H1 (cell line): ENCODE measurements around a stretch of chr18.

DNA sequence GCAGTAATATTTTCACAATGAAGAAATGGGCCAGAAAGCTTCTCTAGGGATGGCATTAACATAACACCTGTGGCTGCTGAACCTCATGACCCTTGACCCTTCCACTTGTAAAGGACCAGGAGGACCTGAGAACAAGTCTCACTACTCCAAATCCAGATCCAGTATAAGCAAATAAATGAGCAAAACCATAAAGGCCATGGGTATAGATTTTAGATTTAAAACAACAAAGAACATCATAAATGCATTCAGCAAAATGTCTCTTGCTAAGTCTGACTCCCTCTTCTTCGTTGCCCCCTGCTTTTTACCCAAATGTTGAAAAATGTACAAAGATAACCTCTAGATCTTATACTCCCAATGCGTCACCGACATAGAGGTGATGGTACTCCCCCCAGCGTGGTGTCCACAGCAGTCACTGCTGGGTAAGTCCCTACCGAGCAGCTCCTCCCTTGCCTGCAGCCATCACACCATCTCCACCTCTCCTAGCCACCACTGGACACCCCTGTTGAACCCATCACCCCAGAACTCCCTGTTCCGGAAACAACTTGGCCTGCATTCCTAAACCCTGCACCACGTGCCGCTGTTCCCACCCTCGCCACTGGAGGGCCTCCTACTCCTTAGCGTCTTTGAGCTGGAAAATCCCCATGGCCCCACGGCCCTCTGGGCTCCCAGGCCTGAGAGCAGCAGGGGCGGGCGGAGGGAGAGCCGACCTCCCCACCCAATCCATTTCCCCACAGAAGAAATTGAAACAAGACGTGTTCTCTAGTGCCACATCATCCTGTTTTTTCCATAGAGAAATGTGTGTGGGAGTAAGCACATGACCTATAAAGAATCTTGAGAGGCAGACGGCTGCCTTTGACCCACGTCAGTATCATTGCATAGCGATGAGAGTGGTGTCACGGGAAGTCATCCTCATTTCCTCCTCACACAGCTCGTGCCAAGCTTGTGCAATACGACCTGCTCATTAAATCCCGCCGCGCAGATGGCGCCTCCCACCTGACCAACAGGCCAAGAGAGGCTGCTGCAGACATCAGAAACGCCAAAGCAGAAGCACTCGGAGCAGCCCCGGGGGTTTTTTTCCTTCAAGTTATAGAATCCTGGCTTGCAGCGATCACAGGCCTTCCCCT lies 79.4 kb downstream of the LAMA1 start:
- RRBS: no CpG with 5 or more reads among the region's 29 CpGs
CAGE:
- cytosol, long polyA plus RNA: no peak
- long polyA plus RNA: no peak
- nucleus, long polyA plus RNA: no peak

- RRBS: no CpG with 5 or more reads among the region's 9 CpGs
CAGE:
- cytosol, long polyA plus RNA: no peak
- long polyA plus RNA: no peak
- nucleus, long polyA plus RNA: no peak
Observed at GRCh38 chr18:7688080-7688752, 121.1 kb downstream of the PTPRM start.

DNA sequence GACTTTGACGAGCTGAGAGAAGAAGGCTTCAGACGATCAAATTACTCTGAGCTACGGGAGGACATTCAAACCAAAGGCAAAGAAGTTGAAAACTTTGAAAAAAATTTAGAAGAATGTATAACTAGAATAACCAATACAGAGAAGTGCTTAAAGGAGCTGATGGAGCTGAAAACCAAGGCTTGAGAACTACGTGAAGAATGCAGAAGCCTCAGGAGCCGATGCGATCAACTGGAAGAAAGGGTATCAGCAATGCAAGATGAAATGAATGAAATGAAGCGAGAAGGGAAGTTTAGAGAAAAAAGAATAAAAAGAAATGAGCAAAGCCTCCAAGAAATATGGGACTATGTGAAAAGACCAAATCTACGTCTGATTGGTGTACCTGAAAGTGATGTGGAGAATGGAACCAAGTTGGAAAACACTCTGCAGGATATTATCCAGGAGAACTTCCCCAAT lies 400.4 kb downstream of the PTPRM start:
- RRBS: no CpG with 5 or more reads among the region's 8 CpGs
CAGE:
- cytosol, long polyA plus RNA: no peak
- long polyA plus RNA: no peak
- nucleus, long polyA plus RNA: no peak

DNA sequence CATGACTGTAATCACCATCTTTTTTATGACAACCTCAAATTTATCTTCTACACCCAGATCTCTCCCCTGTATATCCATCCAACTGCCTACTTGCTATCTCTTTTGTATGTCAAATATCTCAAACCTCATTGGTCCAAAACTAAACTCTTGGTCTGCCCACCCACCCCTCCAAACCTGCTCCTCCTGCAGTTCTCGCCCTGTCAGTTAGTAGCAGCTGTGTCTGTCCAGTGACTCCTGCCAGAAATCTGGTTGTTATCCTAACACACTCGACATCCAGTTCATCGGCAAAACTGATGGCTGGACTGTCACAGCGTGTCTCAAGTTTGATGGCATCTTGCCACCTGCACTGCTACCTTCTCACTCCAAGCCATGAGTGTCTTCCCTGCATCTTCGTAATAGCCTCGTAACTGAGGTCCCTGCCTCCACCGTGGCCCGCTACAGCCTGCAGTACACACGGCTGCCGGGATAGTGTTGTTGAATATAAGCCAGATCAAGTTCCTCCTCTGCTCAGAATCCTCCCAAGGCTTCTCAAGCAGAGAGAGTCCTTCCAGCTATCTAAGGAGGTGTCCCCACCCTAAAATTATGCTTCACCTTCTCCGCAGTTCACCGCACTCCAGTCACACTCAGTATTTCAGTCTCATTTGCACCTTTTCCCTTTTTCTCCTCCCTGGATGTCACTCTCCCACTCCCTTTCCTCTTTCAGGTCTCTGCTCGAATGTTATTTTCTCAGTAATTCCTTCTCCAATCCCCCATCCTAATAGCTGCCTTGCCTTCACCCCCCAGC lies 470.0 kb upstream of the RAB12 start:
- RRBS: no CpG with 5 or more reads among the region's 13 CpGs
CAGE:
- cytosol, long polyA plus RNA: no peak
- long polyA plus RNA: no peak
- nucleus, long polyA plus RNA: no peak

DNA sequence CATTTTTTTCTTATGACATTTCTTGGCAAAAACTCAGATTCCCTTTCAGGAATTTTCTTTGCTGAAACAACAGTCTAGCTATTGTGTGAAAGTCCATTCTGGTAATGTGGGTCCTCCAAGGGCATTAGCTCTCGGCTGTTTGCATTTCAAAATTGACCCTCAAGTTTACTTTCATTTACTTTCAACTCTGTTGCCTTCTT lies 325.3 kb upstream of the RAB12 start:
- RRBS: no CpG with 5 or more reads among the region's 1 CpG
CAGE:
- cytosol, long polyA plus RNA: no peak
- long polyA plus RNA: no peak
- nucleus, long polyA plus RNA: no peak

GRCh38 chr18:8341335-8341819 lies 267.9 kb upstream of the RAB12 start:
- RRBS: no CpG with 5 or more reads among the region's 5 CpGs
CAGE:
- cytosol, long polyA plus RNA: no peak
- long polyA plus RNA: no peak
- nucleus, long polyA plus RNA: no peak

DNA sequence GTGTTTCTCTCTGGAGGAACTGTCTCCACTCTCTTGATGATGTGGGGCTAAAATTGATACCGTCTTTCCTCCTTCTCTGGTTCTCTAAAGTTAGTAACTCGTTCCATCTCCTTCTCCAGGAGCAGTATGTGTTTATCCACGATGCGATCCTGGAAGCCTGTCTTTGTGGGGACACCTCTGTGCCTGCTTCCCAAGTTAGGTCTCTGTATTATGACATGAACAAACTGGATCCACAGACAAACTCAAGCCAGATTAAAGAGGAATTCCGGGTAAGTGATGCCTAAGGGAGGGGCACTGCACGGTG lies 231.1 kb upstream of the RAB12 start:
- RRBS: no CpG with 5 or more reads among the region's 6 CpGs
CAGE:
- cytosol, long polyA plus RNA: no peak
- long polyA plus RNA: no peak
- nucleus, long polyA plus RNA: no peak

DNA sequence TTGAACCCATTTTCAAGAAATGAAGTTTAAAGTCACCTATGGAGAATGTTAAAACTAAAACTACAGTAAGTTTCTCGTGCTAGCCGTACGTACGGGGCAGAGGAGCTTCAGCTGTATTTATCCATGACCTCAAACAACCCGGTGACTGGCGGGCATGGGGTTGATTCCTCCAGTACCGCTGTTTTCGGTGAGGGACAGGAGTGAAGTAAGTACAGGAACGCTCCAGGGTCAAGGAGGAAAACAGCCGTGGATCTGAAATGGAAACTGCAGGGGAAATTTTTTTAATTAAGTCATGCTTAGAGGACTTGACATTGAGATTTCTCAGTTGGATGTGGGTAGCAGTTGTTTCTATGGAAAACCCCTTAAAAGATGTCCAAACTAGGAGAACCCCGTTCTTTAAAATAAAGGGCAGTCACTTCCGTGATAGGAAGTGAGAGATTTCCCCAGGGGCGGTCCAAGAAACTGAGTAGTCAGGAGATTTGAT lies 1.2 kb downstream of the RAB12 start:
- RRBS: no CpG with 5 or more reads among the region's 13 CpGs
CAGE:
- cytosol, long polyA plus RNA: no peak
- long polyA plus RNA: no peak
- nucleus, long polyA plus RNA: no peak

DNA sequence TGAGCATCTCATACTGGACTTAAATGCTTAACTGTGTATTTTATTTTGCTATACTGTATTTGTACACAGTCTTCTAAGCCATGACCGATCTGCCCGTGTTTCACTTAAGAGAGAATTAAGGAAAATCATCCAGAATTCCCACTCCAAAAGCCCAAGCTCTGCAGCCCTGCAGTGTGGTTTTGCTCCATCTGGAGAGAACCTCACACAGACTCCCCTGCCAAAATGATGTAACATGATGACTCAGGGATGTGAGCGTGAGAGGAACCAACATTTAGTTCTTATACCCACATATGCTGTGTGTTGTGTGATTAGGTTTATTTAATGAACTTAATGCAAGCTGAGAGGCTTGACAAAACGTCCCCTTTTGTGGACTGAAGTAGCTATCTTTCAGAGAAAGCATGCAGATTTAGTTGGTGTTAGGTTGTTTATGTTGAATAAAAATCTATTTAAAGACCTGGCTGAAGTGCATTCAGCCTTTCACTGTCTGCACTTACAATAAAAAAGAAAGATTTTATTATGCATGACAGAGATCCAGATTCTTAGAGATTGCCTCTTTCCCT lies 6.2 kb downstream of the RAB12 start:
- RRBS: no CpG with 5 or more reads among the region's 4 CpGs
CAGE:
- cytosol, long polyA plus RNA: no peak
- long polyA plus RNA: no peak
- nucleus, long polyA plus RNA: no peak

DNA sequence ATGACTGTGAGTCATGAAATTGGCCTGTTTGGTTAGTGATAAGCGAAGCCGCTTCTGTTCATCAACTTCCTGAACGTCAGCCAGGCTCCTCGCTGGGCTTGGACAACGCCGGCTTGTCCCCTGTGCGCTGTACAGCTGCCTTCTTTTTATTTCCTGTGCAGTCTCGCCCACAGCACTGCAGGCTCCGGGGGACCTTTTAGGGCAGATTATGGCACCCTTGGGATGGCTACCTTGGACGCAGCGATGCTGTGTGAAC lies 25.1 kb downstream of the MTCL1 start:
- RRBS: 94% methylated on average over 4 of the region's 11 CpGs
CAGE:
- cytosol, long polyA plus RNA: no peak
- long polyA plus RNA: no peak
- nucleus, long polyA plus RNA: no peak

- RRBS: no CpG with 5 or more reads among the region's 30 CpGs
CAGE:
- cytosol, long polyA plus RNA: no peak
- long polyA plus RNA: no peak
- nucleus, long polyA plus RNA: no peak
Observed at GRCh38 chr18:8783998-8784496, 78.7 kb downstream of the MTCL1 start.

GRCh38 chr18:8989147-8989603 lies 113.3 kb upstream of the NDUFV2 start:
- RRBS: no CpG with 5 or more reads among the region's 4 CpGs
CAGE:
- cytosol, long polyA plus RNA: no peak
- long polyA plus RNA: no peak
- nucleus, long polyA plus RNA: no peak

DNA sequence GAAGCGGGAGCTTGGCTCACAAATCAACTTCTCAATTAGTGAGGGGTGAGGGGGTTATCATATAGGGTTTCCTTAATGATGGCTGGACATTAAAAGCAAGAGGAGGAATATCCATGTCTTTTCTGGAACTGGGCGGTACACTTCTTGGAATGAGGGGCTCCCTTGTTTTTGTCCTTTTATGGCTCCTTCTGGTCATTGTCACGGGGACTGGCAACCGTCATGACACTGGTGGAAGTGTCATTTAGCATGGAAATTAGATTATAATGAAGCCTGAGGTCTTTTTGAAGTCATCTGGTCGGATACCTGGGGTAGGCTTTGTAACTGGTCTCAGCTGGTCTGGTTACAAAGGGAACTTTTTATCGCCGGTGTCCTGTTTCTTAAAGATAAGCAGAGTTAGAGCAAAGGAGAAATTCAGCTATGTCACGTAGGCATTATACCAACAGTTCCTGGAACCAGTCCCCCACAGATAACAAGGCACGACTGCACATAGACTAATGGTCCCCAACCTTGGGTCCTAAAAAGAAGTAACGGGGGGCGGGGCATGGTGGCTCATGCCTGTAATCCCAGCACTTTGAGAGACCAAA lies 93.6 kb upstream of the NDUFV2 start:
- RRBS: no CpG with 5 or more reads among the region's 11 CpGs
CAGE:
- cytosol, long polyA plus RNA: no peak
- long polyA plus RNA: no peak
- nucleus, long polyA plus RNA: no peak

GRCh38 chr18:9135524-9136700 lies 669 bp upstream of the ANKRD12 start:
- RRBS: under 1% methylated on average over 10 of the region's 73 CpGs
CAGE:
- cytosol, long polyA plus RNA: no peak
- long polyA plus RNA: no peak
- nucleus, long polyA plus RNA: start-site peak on the minus strand at chr18:9136598-9136622, 18 reads

DNA sequence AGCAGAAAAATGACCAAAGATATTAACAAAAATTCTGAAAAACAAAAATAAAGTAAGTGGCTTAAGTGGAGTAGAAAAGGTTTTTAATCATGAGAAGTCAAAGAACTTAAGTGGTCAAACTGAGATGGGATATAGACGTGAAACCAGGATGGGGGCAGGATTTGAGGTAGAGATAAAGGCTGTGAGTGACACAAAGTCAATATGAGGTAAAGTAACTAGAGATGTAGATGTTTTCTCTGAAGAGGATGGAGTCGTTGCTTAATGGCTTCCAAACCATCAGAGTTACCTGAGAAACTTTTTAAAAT lies 21.2 kb downstream of the ANKRD12 start:
- RRBS: no CpG with 5 or more reads among the region's 2 CpGs
CAGE:
- cytosol, long polyA plus RNA: no peak
- long polyA plus RNA: no peak
- nucleus, long polyA plus RNA: no peak

GRCh38 chr18:9428186-9428786 lies 47.0 kb upstream of the RALBP1 start:
- RRBS: no CpG with 5 or more reads among the region's 11 CpGs
CAGE:
- cytosol, long polyA plus RNA: no peak
- long polyA plus RNA: no peak
- nucleus, long polyA plus RNA: no peak

DNA sequence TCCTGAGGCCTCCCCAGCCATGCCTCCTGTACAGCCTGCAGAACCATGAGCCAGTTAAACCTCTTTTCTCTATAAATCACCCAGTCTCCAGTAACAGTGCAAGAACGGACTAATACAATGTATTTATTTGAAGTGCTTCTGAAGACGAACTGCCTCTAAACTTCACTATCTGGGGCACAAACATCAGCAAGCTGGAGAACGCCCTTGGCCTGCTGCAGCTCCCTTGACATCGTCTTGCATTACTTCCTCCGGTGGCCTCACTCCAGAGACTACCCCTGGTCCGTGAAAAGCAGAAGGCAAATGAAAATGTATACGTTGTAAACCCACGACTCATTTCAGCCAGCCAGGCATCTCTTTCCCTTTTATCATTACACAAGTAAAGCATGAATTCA lies 41.8 kb upstream of the RALBP1 start:
- RRBS: no CpG with 5 or more reads among the region's 8 CpGs
CAGE:
- cytosol, long polyA plus RNA: no peak
- long polyA plus RNA: no peak
- nucleus, long polyA plus RNA: no peak

GRCh38 chr18:9433894-9434218 lies 41.5 kb upstream of the RALBP1 start:
- RRBS: no CpG with 5 or more reads among the region's 4 CpGs
CAGE:
- cytosol, long polyA plus RNA: no peak
- long polyA plus RNA: no peak
- nucleus, long polyA plus RNA: no peak

DNA sequence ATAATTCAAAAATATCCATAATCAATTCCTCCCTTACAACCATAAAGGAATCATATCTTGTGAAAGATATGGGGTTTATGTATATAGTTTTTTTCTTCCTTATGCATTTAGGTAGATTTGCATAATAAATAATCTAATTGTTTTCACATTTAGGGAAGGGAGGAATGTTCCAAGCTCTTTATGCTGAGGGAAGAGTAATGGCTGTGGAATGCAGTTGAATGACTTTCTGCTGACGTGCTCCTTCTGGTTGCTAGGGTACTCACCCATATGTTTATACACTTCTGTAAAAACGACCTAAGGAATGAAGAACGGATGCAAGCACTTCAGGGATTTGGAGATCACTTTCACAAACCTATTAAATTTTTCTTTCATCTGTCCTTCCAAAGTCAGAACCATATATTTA lies 29.2 kb upstream of the PPP4R1 start:
- RRBS: no CpG with 5 or more reads among the region's 3 CpGs
CAGE:
- cytosol, long polyA plus RNA: no peak
- long polyA plus RNA: no peak
- nucleus, long polyA plus RNA: no peak

GRCh38 chr18:9657882-9658736 lies 43.8 kb upstream of the PPP4R1 start:
- RRBS: no CpG with 5 or more reads among the region's 12 CpGs
CAGE:
- cytosol, long polyA plus RNA: no peak
- long polyA plus RNA: no peak
- nucleus, long polyA plus RNA: no peak